Helper T cell (primary cell): ENCODE measurements around the genes CARD6, CCDC152 and ZNF131.

DNA sequence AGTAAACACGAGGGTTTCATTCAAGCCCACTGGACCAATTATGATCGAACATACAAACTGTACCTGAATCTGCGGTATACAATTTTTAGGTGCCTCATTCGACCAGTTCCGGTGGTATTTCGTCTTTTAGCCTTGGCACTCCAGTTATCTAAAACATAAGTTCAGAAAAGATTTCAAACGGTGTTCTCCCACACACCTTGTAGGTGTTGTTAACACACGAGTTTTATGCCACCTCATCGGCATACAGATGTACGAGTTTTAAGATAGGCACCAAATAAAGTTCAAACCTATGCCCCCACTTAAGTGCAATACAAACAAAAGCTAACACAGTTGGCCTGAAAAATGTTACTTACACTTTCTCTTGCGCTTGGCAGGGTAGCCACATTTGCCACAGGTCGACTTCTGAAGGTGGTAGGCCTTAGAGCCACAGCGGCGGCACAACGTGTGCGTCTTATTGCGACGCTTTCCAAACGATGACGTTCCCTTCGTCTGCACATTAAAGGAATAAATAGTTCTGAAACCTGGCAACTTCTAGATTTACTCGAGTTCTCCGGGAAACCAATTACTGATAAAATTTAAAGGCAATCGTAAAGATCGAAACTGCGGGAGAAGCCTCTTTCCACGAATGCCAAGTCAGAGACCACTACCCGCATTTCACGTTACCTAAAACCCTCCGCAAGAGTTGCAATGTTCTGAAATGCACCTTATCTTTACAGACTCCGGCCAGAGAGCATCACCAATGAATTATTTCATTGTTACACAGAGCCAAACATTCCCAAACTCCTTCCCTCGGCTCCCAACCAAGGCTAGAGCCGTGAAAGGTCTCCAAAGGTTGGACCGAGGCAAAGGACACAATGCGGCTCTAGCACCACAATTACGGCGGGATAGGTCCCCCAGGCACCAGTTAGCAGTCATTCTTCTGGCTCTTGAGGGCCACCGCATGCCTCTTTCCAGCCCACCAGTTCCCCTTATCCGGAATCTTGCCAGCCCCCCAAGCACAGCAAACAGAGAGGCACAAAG, 594 bp downstream of the RPL37 start:
- PRO-cap, 2 experiments, result peak in 2 of 2 experiments; most common plus-strand start position 534 of the sequence (in 2); most common minus-strand start position 481 of the sequence (in 2)

DNA sequence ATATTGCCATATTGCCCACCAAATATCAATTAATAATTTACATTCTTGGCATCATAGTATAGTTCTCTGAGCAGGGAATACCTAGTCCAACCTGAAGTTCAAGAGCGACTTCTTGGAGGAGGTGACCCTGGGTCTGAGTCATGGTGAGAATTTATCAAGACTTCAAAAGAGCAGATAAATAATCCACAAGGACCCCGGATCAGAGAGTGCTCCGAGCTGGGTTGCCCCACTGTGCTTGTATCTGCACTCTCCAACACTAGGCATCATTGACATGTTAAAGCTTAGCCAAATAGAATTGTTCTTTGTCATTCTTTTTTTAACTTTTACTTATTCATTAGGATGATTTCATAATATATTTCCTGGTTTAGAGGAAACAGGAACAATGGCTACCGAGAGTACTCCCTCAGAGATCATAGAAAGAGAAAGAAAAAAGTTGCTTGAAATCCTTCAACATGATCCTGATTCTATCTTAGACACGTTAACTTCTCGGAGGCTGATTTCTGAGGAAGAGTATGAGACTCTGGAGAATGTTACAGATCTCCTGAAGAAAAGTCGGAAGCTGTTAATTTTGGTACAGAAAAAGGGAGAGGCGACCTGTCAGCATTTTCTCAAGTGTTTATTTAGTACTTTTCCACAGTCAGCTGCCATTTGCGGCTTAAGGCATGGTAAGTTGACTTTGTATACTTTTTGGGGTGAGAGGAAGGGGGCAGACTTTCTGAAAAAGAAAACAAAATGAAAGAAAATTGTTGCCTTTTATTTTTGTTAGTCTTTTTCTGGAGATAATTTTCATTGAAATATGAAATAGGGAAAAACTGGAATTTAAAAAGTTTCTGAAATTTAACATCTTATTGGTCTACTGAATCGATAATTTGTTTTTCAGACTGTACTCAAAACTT, at the start of gene CARD6:
Gene CARD6 (plus strand): TSS at position 367 of the 896 bp plus-strand sequence.
- PRO-cap, 2 experiments, result no peak in any of the 2 experiments

DNA sequence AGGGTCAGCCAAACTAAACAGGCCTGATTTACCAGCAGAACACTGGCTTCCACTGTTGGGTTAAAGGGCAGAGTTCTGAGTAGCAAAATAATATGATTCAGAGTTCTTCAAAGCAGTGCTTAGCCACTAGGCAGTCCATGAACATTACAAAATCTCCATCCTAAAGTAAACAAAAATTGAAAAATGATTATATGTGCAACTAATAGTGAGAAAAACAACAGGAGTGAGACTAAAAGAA, 79.7 kb downstream of the MROH2B start:
- PRO-cap, 2 experiments, result no peak in any of the 2 experiments

DNA sequence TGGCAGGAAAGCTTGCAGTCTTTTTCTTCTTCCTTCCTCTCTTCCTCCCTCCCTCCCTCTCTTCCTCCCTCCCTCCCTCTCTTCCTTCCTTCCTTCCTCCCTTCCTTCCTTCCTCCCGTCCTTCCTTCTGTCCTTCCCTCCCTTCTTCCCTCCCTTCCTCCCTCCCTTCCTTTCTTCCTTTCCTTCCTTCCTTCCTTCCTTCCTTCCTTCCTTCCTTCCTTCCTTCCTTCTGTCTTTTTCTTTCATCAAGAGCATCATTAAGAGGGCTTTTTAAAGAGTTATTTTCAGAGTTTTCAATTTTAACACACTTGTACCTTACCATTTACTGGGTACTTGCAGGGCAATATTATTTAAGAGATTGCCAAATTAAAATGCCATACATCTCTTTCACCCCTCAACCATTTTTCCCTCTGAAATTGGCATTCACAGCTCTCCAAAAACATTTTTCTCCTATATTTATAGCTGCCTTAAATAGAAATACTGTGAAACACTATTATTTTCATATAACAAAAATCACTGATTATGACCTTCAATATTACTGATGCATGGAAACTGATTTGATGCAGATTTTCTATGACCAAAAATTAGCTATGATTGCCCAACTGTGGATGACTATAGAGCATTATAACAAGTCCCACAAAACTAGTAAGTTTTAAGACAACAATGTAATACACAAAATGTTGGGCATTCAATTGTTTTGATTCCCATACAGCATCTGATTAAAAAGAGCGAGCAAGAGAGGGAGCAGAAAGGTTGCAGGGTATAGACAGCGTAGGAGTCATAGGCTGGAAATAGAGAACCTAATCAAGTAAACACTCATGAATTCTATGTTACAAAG, 99.4 kb upstream of the C6 start:
- PRO-cap, 2 experiments, result no peak in any of the 2 experiments

DNA sequence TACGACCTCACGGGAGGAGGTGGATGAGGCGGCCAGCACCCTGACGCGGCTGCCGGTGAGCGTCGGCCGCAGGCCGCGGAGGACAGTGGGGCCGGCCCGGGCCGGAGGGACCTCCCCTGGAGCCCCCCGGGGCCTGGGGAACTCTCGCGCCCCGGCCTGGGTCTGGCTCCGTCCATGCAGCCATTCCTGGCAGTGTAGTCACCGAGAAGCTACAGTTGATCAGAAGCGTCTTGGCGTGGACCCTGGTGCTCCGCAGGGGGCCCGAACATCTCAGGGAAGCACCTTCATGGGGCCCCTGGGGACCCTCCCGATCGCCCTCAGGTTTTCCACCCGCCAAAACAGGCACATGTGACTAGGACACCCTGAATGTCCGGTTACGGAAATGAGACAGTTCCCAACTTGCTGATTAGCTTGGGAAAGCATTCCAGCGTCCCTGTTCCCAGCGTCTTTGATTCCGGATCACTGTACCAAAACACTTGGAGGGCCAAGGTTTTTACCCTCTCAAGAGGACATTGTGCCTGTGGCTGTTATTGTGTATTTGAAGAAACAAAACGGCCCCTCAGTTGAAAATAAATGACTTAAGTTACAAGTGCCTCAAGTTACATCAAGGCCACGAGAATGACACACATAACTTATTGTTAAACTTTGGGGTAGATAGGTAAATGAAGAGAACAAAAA, 502 bp downstream of the FBXO4 start:
- PRO-cap, 2 experiments, result peak in 1 of 2 experiments; most common plus-strand start position 213 of the sequence (in 1); most common minus-strand start position 194 of the sequence (in 1)

DNA sequence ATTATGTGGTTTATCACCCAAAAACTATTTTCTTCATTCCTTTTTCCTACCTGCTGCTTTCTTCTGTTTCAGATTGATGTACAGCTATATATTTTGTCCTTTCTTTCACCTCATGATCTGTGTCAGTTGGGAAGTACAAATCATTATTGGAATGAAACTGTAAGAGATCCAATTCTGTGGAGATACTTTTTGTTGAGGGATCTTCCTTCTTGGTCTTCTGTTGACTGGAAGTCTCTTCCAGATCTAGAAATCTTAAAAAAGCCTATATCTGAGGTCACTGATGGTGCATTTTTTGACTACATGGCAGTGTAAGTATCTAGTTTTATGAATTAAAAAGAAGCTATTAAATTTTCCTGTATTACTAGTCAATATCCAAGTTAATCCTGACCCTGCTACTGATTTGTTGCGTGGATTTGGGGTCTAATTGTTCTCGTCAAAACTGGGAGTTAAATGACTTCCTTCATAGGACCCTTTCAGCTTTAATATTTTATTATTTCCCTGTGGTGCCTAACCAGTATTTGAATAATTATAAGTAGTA, 1.9 kb downstream of the FBXO4 start:
- PRO-cap, 2 experiments, result no peak in any of the 2 experiments

DNA sequence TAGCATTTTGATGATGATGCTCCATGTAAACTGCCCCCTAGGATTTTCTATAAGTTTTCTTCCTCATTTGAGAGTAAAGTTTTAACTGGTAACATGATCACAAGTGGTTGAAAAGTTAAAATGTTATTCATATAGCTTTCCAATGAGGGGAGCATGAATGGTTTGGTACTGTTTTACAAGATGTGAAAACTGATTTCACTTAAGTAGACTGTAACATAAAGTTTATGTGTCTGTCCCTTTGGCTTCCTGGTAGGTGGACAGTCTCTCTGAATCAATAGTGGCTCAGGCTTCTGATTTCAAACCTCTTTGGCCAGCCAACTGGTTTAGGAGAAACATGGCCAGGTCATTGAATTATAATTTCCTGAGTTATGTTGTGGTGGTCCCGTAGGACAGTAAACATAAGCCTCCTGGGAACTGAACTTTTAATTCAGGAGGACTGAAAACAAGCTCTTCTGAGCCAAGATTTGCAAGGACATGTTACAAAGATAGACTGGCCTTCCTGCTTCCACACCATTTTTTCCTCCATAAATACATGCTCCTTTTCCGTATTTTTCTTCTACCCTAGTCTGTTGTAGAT, 128.6 kb downstream of the GHR start:
- PRO-cap, 2 experiments, result no peak in any of the 2 experiments

- PRO-cap, 2 experiments, result no peak in any of the 2 experiments
Measured at GRCh38 chr5:42554349-42554769, 131.1 kb downstream of the GHR start.

GRCh38 chr5:42621995-42622368, 134.6 kb upstream of the CCDC152 start:
- PRO-cap, 2 experiments, result no peak in any of the 2 experiments

GRCh38 chr5:42756610-42757075, at the start of gene CCDC152:
Gene CCDC152 (plus strand): TSS chr5:42756818.
- PRO-cap, 2 experiments, result peak in 2 of 2 experiments; most common plus-strand start chr5:42756818 (in 1); most common minus-strand start chr5:42756719 (in 2)

DNA sequence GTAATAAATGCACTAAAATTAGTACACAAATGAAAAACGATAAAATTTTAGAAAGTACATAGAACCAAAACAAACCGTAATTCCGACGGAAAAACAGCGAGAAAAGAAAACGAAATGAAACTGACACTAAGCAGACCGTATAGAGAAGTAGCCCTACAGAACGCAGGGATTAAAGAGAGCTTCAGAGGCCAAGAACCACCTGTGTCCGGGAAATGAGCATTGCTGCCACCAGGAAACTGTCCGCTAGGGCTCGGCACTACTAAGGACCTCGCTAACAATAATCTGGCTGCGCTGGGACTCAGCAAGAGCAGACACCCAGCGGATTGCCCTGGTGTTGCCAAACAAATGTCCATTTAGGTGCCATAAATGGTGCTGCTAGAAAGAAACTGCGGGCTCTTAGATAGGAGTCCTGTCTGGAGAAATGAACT, 90.9 kb downstream of the ANXA2R start:
- PRO-cap, 2 experiments, result peak in 1 of 2 experiments; most common minus-strand start position 284 of the sequence (in 1)

GRCh38 chr5:42950246-42951182, 89.6 kb downstream of the ANXA2R start:
- PRO-cap, 2 experiments, result peak in 2 of 2 experiments; most common plus-strand start chr5:42950855 (in 2); most common minus-strand start chr5:42950588 (in 2)

DNA sequence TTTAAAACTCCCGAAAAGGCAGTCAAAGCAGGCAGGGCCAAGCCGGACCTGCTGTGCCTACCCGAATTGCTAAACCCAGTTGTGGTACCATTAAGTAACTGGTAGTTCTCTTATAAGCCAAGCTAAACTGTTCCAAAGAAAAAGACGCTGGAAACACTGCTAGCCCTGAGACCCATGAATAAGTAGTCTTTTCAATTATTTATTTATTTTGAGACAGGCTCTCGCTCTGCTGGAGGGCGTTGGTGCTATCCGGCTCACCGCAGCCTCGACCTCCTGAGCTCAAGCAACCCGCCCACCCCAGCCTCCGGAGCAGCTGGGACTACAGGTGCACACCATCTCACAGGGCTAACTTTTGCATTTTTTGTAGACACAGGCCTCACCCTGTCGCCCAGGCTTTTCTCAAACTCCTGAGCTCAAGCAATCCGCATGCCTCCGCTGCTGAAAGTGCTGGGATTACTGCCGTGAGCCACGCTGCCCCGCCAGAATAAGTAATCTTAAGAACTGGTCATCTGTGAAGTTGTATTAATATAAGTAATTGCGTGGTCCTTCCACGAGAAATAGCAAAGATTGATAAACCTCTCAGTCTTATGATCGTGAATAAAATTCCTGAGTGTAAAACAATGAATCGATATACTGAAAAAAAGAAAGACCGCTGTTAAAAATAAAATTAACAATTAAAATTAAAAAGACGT, 1.6 kb downstream of the ANXA2R start:
- PRO-cap, 2 experiments, result no peak in any of the 2 experiments

- PRO-cap, 2 experiments, result peak in 2 of 2 experiments; most common plus-strand start chr5:43043316 (in 2); most common minus-strand start chr5:43042871 (in 1)
Measured at GRCh38 chr5:43042426-43043616, 2.7 kb upstream of the ANXA2R start.

- PRO-cap, 2 experiments, result peak in 2 of 2 experiments; most common plus-strand start chr5:43120917 (in 1); most common minus-strand start chr5:43121086 (in 2)
Measured at GRCh38 chr5:43120642-43121274, at the start of gene ZNF131. Gene ZNF131 (plus strand): TSS chr5:43120914.

DNA sequence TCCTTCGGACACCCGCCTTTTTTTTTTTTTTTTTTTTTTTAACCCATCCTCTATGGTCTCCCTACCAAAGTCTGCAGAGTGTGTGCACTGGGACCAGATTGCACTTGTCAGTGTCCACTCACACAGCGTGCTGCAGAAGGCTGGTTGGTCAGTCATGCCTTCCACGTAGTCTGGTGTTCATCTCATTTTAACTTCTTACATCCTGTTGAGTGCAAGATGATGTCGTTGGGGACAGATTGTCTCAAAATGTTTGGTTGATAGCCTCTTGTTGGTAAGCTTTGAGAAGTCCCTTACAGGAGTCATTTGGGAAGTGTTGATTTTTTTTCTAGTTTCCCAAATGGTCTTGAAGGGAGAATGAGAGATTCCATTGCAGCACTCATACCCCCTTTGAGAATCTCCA, 1.5 kb downstream of the ZNF131 start:
- PRO-cap, 2 experiments, result no peak in any of the 2 experiments

DNA sequence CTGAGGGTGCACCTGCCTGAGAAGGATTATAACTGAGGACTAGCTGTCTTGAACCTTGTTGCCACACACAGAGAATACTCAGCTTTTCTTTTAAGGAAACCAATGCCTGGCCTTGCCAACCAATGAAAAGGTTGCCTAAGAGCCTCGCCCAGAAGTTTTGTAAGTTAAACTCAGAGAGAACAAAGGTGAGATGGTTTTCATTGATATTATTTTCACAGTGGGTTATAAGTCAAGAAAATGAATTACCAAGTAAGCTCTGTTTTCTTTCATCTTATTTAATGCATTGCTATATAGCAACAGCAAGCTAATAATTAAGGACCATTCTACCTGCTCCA, 45.0 kb downstream of the NIM1K start:
- PRO-cap, 2 experiments, result no peak in any of the 2 experiments

GRCh38 chr5:43286260-43287291, 26.6 kb downstream of the HMGCS1 start:
- PRO-cap, 2 experiments, result no peak in any of the 2 experiments

GRCh38 chr5:43287292-43287606, 26.0 kb downstream of the HMGCS1 start:
- PRO-cap, 2 experiments, result no peak in any of the 2 experiments

GRCh38 chr5:43287607-43288845, 25.2 kb downstream of the HMGCS1 start:
- PRO-cap, 2 experiments, result no peak in any of the 2 experiments